Frontal cortex (tissue), 2 donors: ENCODE measurements around the genes AGBL5, PRR30, IFT172 and C2orf16.

GRCh38 chr2:26723900-26724988 is 31.7 kb downstream of the KCNK3 start:
- RAMPAGE, long total RNA = no peak

GRCh38 chr2:26848920-26849815 is 1.2 kb downstream of the DPYSL5 start:
- RAMPAGE, long total RNA = no peak

DNA sequence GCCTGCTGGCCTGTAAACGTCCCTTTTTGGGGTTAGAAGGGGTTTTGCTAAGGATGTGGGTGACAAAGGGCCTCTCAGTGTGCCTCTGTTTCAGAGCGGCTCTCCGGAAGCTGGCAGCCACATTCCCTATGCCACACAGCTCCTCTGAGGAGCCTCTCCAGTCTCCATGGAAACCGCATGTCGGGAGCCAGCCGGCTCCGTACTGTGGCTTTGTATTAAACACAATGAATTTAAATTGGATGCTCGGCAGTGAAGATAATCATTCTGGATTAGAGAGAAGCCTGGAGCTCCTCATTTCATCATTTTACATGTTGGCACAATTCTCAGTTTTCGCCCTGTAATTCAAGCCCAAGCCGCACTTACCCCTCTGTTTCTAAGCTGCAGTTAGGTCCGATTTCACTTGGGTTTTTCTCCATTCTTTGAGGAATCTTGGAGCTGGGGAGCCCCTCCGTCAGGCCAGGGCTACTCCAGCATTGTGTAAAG is 57.9 kb upstream of the MAPRE3 start:
- RAMPAGE, long total RNA = no peak

DNA sequence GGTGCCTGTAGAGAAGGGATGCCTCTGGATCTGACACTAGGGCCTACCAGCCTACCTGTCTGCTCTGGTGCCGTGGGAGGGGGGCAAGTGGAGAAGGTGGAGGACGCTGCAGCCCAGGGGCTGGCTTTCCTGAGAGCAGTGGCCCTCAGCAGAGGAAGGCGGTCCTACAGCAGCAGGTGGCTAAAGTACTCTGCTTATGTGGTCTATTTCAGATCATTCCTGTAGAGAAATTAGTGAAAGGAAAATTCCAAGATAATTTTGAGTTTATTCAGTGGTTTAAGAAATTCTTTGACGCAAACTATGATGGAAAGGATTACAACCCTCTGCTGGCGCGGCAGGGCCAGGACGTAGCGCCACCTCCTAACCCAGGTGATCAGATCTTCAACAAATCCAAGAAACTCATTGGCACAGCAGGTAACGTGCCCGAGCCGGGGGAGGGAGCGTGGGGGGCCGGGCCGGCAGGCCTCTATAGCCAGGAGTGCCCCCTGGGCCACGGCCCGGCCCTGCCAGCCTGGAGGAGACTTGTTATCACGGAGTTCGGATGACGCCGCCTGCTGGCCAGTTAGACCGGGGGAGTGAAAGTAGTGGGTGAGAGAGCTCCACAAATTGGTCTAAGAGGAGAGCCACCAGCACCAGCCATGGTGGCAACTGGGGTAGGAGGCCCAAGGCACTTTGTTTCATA is 8.7 kb upstream of the TMEM214 start:
- RAMPAGE, long total RNA = no peak

DNA sequence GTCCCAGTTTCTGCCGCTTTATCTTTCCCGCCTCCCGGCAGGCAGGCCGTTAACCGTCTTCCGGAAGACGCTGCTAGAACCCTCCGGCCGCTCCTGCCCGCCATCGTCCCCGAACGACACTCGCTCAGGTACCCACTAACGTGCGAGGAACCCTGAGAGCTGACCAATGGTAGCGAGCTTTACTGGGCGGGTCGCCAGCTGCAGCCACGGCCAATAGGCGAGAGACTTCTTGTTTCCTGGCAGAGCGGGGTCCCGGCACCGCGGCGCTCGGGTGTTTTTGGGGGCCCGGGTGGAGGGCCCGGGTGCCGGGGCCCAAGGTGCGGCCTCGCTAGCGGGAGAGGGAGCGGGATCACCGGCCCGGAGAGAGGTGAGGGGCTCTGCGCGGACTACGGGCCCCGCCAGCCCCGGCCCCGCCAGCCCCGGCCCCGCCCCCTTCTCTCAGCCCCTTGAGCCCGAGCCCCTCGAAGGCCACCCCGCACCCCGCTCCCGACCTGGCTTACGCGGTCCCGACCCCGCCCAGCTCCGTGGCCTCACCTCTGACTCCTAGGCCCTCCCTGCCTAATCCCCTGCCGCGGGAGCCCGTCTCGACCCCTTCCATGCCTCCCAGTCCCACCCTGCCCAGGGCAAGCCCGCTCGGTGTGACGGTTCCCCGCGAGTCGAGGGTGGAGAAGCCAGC is at the start of gene AGBL5:
TSS of gene AGBL5 (plus strand) at position 242 of the 676 bp plus-strand sequence.
- RAMPAGE, long total RNA = no peak

DNA sequence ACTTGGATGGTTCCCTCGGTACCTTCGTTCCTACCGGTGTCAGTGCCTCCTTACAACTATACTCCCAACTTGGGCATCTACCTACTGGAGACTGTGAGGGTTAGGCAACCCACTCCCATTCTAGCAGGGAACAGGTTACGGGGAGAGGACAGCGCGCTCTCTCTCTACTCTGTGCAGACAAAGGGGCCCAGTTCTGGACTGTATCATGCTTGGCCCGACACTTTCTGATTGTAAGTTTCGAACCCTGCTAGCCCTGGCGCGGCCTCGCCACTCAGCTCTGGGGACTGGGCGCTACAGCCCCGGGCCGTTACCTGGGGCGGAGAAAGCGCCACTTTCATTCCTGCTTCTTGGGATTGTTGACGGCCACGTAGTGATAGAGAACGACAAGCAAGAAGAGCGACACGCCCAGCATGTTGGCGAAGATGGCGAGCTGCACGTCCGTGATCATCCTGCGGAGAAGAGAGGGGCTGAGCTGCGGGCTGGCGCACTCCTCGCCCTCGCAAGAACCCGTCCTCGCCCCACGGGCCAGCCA is 373 bp downstream of the OST4 start:
- RAMPAGE, long total RNA = no peak

GRCh38 chr2:27093864-27094255 is 7.3 kb downstream of the KHK start:
- RAMPAGE, long total RNA = no peak

GRCh38 chr2:27095586-27095999 is 9.0 kb downstream of the KHK start:
- RAMPAGE, long total RNA = no peak

DNA sequence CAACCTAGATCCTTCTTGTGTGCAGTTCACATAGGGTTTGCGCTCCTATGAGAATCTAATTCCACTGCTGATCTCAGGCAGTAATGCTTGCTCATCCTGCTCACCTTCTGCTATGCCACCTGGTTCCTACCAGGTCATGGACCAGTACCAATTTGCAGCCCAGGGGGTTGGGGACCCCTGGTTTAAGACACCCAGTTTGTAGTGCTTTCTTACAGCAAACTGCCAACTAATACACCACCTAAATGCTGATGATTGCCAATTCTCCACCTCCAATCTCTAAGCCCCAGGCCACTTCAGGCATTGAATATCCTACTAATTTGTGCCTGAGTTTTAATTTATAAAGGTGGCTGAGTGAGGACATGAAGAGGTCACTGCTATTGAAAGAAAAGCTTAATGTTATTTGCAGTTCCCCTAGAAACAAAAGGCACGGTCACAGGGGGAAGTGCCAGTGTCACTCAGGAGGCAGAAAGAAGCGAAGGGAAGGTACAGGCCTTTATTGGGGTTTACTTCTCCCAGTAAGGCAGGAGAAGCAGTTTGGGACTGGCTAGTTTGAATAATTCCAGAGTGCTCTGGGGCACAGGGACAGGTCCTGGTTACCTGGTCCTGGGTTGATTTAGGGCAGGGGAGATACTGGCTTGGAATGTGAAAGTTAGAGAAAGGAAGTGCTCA is 1.8 kb upstream of the ABHD1 start:
- RAMPAGE, long total RNA = no peak

- RAMPAGE, long total RNA = no peak
These were observed 2.8 kb downstream of the ABHD1 start for GRCh38 chr2:27126388-27126836.

- RAMPAGE, long total RNA = no peak
These were observed at the start of gene PRR30 for GRCh38 chr2:27139273-27139804. PRR30 (minus strand) TSS chr2:27139410.

- RAMPAGE, long total RNA = no peak
These were observed 1.1 kb upstream of the MPV17 start for GRCh38 chr2:27323941-27324445.

DNA sequence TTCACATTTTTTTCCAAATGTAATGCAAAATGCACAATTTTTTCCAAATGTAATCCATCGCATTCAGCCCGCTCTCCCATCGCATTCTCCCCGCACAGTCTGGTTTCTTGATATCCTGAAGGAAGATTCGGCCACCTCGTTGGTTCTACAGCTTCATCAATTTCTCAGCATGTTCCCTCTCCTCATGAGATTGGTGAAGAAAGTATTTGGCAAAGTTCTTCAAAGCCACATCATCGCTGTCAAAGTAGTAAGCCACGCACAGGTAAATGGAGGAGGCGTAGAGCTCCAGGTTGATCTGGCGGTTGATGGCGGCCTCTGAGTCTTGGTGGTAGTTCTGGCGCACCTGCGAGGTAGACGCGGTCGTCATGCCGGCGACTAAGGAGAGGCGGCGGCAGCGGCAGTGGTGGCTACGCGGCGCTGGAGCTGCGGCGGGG is 12.5 kb upstream of the ZNF513 start:
- RAMPAGE, long total RNA = no peak

DNA sequence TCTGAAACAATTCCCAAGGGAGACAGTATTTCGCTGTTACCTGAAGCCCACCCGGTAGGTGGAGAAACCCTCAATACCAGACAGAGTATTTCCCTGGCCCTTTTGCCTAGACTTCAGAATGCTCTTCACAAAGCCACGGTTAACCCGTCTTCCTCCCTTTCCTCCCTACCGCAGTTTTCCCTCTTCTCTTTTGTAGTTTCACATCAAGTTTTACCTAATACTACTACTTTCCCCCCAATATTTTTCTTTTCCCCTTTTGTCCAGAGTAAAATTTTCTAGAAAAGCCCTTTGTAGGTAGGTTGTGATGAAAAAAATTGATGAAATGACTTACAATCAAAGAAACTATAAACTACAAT is 1.2 kb downstream of the PPM1G start:
- RAMPAGE, long total RNA = no peak

- RAMPAGE, long total RNA = no peak
These were observed at the start of gene IFT172 for GRCh38 chr2:27489289-27490323. IFT172 (minus strand) TSS chr2:27489743.

- RAMPAGE, long total RNA = no peak
These were observed at the start of gene C2orf16 for GRCh38 chr2:27537277-27537492. C2orf16 (plus strand) TSS chr2:27537386.

GRCh38 chr2:27583360-27583971 is 624 bp downstream of the ZNF512 start:
- RAMPAGE, long total RNA = no peak

DNA sequence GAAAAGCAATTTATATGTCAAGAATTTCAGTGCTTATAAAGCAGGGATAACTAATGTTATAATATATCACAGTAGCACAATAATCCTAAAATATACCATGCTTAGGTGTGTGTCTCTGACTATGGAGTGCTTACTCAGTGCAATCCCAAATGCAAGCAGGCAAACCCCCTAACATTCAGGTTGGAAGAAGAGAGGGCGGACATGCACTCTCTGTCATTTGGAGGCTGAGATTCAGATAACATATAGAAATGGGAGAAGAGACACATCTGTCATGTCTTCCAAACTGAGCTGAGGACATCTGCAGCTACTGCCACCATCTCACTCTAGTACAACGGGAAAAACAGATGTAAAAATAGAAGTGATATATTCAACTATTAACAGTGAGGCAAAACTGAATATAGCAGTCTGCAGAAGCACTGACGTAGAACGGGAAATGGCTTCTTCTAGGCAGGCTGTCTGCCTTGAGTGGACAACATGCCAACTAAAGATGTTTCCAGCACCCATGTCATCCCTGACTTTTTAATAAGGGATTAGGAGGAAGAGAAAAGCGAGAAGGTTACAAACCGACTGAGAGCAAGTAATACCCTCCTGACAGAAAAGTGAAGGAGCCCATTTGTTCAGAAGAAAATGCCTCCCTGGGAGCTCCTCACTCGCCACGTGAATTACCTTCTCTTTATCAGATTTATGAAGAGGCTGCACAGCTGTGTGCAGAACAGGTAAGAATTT is 51.6 kb downstream of the MRPL33 start:
- RAMPAGE, long total RNA = no peak

- RAMPAGE, long total RNA = no peak
These were observed 116.5 kb upstream of the FOSL2 start for GRCh38 chr2:28275885-28276731.

- RAMPAGE, long total RNA = no peak
These were observed 73.0 kb upstream of the FOSL2 start for GRCh38 chr2:28319610-28320177.